ENCODE measurements around the genes TEDC2, AMDHD2, KCTD5, PRSS22 and CLDN6.

DNA sequence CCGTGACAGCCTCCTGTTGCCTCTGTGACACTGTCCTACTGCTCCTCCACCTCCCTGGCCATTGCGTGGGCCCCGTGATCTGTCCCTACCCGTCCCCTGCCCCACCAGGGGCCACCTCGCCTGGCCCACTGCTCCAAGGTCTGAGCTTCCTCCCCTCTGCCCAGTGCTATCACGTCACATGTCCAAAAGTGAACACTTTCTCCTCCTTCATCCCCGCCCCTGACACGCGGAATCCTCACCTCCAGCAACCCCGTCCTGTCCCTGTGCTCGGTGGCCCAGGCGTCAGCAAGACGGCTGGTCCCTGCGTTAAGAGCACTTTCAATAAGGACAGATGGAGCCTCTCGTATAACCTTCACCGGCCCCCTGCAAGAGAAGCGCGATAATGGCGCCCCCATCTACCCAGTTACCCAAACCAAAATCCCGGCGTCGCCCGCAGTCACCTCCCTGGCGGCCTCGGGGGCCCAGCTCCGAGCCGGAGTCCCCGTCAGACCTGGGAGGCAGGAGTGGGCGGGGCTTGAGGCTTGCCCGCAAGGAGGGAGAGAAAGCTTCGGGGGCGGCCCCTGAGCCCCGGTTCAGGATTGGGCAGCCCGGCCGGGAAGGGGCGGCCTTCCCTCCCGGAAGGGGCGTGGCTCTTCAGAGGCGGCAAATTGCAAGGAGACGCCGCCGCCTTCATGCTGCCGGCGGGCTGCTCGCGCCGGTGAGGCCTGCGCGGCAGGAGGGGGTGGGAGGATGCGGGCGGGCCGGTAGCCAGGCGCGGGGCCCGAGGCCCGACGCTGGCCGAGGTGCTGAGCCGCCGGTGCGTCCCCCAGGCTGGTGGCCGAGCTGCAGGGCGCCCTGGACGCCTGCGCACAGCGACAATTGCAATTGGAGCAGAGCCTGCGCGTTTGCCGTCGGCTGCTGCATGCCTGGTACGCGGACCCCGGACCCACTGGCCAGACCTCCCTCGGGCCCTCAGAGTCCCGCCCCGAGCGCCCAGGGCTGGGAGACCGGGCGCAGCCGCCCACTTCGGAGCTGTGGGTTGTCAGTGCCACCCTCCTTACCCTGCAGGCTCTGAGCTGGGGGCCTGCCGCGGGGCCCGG lies at the start of gene TEDC2:
TSS of gene TEDC2 (plus strand) at position 636 of the 1,079 bp plus-strand sequence.
- PRO-cap = unidirectional peak, minus-strand start at position 505 of the sequence

GRCh38 chr16:2480925-2481514 lies 6.1 kb downstream of the TBC1D24 start:
- PRO-cap = no peak

- PRO-cap = no peak
Observed at GRCh38 chr16:2514524-2514989, 805 bp downstream of the ATP6V0C start.

DNA sequence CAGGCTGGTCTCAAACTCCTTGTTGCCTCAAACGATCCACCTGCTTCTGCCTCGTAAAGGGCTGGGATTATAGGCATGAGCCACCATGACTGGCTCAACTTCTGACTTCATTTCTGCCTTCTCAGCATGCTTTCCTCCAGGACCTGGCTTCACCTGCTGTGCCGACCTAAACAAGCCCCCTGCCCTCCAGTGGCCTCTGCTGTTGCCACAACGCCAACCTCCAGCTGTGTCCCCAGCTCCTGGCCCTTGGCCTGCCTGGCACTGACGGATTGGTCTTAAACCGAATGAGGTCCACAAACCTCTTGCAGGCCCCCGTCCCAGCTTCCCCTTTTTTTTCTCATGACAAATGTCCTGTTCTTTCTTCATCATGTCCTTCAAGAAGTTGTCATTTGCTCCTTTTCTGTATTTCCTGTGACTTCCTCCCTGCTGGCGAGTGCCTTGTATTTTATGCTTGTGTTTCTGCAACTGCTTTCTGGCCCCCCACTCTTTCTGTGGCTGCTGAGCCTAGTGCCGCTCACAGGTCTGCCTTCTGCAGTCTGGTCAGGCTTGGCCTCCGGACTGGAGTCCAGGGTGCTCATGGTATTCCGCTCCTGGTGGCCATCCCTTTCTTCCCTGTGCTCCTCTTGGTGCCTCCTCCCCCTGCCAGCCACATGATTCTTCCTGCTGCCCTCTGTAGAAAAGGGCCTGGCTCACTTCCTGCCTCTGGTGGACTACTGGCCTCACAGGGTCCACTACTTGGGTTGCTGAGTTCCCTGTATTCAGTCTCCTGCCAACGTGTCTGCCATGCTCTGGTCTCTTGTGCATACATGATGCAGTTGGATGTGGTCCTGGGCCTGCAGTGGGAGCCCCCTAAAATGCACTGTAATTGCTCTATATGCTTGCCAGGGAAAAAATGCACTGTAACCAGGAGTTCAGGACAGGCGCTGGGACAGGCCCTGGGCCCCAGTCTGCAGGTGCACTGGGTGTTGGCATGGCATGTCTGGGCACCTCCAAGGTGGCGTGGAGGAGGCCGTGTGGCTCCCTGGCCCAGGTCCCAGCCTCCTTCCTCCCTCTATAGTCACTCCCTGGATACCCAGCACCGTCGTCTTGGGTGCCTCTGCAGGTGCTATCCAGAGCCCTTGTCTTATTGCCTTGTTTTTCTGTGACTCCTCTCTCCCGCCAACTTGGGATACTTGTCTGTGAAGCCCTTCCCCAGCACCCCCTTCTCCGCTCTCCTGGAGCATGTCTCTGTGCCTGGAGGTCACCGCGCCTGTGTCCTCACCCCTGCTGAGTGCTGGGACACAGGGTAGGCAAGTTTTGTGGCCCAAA lies 3.0 kb downstream of the ATP6V0C start:
- PRO-cap = no peak

DNA sequence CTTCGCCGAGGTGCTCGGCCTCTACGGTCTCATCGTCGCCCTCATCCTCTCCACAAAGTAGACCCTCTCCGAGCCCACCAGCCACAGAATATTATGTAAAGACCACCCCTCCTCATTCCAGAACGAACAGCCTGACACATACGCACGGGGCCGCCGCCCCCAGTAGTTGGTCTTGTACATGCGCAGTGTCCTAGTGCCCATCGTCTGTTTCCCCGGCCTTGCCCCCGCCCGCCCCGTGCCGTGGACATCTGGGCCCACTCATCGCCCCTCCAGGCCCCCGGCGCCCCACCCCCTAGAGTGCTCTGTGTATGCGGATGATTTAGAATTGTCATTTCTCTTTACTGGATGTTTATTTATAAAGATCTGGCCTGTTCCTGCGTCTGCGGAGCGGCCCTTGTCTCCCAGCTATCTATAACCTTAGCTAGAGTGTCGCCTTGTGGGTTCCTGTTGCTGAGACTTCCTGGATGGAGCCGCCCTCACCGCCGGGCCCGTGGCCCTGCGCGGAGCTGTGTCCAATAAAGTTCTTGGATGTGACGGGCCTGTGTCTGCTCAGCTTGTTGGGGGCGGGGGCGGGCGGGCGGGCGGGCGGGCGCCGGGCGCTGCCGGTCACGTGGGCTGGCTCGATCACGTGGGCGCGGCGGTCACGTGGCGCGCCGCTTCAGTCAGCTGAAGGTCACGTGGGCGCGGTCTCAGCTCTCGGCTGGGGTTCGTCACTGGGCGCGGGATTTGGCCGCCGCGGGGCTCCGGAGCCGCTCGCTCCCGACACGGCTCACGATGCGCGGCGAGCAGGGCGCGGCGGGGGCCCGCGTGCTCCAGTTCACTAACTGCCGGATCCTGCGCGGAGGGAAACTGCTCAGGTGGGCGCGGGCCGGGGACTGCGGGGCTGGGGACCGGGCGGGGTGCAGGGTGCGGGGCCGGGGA lies at the start of gene AMDHD2:
TSS of gene AMDHD2 (plus strand) at position 687 of the 921 bp plus-strand sequence.
- PRO-cap = bidirectional peak, plus-strand start at position 713 of the sequence, minus-strand start at position 498 of the sequence

GRCh38 chr16:2540285-2541092 lies 2.7 kb downstream of the PDPK1 start:
- PRO-cap = no peak

GRCh38 chr16:2562601-2563217 lies 24.9 kb downstream of the PDPK1 start:
- PRO-cap = no peak

DNA sequence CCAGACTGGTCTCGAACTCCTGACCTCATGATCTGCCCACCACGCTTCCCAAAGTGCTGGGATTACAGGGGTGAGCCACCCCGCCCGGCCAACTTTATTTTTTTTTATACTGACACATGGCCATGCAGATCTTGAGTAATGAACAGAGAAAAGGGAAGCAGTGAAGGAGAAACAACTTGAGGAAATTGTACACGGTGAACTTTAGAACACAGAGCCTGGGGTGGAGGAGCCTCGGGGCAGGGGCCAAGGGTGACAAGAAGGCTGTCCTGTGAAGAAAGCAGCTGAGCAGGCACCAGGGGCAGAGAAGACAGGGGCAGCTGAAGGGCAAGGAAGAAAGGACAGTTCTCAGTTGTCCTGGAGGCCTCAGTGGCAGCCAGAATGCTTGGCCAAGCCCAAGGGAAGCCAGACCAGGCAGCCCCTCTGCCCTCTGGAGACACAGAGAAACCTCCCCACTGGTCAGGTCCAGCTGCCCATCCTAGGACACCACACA lies 7.8 kb upstream of the KCTD5 start:
- PRO-cap = no peak

DNA sequence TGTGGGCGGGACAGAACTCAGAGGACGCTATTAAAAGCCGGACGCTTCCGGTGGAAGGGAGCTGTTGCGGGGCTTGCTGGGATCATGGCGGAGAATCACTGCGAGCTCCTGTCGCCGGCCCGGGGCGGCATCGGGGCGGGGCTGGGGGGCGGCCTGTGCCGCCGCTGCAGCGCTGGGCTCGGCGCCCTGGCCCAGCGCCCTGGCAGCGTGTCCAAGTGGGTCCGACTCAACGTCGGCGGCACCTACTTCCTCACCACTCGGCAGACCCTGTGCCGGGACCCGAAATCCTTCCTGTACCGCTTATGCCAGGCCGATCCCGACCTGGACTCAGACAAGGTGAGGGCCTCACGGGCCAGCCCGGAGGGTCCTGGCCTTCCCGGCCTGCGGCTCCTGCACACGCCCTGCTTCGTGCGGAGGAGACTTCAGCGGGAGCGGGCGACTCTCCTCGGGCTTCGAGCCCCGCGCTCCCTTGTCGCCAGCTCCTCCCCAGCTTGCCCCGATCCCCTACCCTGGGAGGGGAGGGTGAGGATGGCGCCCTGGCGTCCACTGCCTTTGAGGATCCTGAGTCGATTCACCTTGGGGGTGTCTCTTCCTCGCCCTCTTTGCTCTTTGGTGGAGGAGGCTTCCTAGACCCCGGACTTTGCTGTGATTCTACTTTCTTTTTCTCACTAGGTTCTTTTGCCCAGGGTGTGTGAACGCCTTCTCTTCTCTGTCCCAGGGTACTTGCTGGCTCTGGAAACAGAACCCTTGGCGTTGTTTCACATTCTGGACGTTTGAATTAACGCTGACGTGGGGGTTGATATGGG lies at the start of gene KCTD5:
TSS of gene KCTD5 (plus strand) at position 59 of the 806 bp plus-strand sequence.
- PRO-cap = bidirectional peak, plus-strand start at position 60 of the sequence, minus-strand start outside the sequence

GRCh38 chr16:2686984-2687917 lies 4.9 kb downstream of the KCTD5 start:
- PRO-cap = no peak

- PRO-cap = no peak
Observed at GRCh38 chr16:2739273-2740150, 12.9 kb upstream of the SRRM2 start.

DNA sequence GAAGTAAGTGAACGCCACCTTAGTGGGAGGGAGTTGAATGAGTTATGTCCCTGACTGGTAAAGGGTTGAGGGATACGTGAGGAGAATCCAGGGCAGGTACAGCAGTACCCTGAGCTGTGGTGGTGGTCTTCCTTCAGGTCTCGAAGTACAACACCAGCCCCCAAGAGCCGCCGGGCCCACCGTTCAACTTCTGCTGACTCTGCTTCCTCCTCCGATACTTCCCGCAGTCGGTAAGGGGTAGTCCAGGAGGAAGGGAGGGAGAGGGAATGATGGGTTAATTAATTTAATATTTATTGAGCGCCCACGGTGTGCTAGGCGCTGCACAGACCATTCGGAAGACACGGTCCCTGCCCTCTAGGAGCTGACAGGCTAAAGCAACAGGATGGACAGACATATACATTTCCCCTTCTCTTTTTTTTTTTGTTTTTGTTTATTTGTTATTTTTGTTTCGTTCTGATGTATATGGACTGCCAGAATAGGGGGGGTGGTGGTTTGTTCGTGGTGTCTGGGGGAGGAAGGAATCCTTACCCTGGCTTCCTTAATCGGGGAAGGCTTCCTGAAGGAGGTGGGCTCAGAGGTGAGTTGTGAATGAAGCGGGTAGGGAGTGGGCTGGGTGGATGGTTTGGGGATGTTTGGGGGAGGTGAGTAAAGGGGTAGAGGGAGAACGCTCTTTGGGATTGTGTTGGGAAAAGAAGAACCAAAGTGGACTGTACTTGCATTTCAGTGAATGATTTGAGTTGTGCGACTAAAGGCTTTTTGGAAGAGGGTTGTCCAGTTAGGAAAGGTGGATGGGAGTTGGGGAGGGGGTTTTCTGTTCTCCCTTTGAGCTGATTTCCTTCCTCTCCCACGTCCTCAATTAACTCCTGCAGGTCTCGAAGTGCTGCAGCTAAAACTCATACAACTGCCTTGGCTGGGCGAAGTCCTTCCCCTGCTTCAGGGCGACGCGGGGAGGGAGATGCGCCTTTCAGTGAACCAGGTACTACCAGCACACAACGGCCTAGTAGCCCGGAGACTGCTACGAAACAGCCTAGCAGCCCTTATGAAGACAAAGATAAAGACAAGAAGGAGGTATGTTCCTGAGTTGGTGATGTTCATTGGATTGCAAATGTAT lies 7.3 kb downstream of the SRRM2 start:
- PRO-cap = no peak

GRCh38 chr16:2761724-2762336 lies 9.4 kb downstream of the SRRM2 start:
- PRO-cap = no peak

DNA sequence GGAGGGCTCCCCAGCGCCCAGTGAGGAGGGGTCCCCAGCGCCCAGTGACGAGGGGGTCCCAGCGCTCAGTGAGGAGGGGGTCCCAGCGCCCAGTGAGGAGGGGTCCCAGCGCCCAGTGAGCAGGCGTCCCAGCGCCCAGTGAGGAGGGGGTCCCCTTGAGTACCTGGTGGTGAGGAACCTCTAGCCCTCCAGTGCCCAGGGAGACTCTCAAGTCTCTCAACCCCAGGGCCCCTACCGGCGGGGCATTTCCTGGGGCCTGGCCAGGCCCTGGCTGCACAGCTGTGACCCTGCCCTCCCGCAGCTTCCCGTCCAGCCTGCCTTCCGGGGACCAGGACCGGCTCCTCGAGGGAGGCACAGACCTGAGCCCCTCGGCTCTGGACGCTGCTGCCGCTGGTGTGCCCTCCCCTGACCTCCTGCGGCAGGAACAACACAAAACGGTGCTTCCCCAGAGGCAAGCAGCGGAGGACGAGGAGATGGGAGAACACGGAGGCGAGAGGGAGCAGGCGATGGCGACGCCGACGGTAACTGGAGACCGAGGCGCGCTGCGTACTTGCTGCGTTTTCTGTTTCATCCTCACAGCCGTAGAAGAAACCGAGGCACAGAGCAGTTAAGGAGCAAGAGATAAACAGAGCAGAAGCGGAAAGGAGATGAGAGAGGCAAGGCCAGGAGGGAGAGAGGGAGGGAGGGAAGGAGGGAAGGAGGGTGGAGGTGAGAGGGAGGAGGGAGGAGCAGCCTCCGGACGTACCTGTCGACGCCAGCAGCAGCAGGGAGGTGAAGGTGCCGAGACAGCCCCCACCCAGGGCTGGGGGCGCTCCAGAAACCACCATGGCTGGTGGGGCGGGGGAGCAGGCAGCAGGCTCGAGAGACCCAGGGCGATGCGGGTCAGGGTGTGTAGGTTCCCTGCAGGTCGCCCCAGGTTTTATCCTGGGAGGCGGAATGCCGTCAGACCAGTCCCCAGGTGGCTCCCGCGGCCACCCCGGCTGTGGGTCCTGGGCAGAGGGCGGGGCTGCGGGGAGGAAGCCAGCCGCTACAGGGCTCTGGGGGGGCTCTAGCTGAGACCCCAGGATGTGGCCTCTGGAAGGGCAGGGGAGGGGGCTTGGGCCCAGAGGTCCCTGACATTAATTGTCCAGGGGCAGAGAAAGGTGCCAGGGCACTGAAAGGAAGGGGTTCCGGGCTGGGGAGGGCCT lies at the start of gene PRSS22:
TSS of gene PRSS22 (minus strand) at position 893 of the 1,187 bp plus-strand sequence.
- PRO-cap = no peak

GRCh38 chr16:2903790-2904724 lies 7.7 kb upstream of the FLYWCH1 start:
- PRO-cap = bidirectional peak, plus-strand start at chr16:2904393, minus-strand start at chr16:2904261

DNA sequence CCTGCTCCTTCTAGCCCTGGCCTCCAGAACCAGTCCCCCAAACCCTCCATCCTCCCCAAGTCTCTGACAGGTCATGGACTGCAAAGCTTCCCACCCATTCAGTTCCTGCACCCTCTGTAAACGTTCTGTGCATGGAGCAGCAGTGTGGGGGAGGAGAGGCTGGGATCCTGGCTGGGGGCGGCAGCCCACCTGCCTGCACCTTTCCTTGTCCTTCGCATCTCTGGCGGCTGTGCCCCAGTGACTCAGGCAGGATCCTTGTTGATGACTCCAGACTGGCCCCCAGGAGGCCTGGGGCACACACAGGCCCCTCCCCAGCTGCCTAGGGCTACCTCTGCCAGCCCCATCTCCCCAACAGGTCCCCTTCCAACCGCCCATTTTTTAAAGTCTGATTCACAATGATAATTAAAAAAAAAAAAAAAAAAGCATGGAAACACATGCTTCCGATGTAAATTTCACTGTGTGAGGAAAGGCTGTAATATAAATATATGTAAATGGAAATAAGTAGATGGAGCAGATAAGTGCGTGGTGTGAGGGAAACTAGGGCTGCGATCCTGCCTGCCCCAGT lies 1.7 kb upstream of the PKMYT1 start:
- PRO-cap = no peak

DNA sequence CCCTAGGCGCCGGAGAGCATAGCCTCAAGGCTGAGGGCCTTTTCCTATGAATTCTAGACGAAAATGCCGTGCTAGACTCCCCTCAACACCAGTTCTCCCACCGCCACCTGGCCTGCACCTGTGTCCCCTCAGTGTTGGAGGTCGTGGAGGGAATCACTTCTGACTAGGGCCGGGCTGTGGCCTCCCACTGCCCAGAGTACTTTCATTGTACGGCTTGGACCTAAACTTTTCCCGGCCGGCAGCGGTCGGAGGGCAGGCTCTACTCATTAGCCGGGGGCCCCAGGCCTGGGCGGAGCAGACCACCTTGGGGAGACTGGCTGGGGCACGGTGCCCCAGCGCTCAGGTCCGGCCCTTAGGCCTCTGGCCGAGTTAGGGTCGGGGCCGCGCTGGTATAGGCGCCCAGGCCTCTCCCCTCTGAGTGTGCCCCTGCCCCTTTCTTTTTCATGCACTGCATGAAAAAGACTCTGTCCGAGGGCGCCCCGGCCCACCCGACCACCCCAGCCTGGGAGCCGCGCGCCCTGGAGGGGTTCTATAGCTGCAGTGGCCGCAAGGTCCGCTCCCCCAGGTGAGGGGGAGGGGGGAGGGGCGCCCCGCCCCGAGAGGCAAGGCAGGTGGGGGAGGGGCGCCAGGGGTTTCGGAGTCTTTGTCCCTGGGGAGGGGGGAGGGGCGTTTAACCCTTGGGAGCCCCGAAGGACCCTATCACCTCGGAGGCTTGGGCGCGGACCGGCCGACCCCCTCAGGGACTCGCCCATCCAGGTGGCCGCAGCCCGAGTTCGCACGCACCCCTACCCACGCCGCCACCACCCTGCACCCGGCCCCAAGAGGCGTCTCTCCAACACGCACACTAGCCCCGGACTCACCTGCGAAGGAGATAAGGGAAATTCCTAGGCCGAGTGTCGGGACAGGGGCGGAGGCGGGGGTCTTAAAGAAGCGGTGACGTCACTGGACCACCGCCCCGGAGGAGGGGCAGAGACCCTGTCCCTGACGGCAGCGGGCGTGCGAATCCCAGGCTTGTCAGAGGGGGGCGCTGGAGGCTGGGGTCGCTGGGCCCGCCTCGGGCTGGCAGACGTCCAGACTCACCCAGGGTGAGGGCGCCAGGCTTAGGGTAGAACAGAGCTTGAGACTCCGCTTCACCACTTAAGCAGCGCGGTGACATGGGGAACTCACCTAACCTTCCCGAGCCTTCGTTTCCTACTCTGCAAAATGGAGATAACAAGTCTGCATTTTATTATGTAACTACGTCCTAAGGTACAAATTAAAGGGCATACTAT lies at the start of gene CLDN6:
TSS of gene CLDN6 (minus strand) at position 895 of the 1,271 bp plus-strand sequence.
- PRO-cap = no peak

DNA sequence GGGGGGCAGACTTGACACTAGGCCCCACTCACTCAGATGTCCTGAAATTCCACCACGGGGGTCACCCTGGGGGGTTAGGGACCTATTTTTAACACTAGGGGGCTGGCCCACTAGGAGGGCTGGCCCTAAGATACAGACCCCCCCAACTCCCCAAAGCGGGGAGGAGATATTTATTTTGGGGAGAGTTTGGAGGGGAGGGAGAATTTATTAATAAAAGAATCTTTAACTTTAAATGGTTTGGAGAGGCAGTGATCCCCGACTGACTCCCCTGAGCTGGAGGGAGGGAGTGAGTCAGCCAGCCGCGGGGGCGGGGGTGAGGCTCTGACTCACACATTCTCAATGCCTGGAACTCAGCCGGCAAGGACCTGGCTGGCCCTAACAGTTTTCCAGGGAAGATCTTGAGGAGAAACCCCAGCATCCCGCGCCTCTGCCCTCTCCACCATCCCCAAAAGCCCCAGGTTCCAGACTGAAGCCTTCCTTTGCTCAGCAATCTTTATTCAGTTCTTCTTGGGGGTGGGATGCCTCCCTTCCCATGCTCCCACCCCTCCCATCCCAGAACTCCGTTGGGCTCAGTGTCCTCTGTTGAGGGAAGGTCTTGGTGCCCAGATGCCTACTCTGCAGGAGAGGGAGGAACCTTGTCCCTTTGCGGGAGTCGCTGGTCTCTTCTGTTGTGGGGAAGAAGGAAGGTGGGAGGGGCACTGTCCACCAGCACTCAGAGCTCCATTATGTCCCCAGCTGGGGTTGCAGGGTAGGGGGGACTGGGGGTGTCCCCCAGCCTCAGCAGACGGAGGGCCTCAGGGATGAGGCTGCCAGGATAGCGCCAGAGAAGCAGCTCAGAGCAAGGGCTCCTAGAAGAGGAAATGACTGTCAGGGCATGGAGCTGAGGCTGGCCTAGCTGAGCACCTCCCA lies 1.3 kb downstream of the HCFC1R1 start:
- PRO-cap = bidirectional peak, plus-strand start at position 381 of the sequence, minus-strand start at position 288 of the sequence

GRCh38 chr16:3038838-3039218 lies 2.1 kb upstream of the BICDL2 start:
- PRO-cap = no peak

- PRO-cap = no peak
Observed at GRCh38 chr16:3070062-3070440, 4.6 kb downstream of the IL32 start.

All from left cardiac atrium (tissue), 1 donor.